Skin of body (tissue), 2 donors: ENCODE measurements around a stretch of chr1.

DNA sequence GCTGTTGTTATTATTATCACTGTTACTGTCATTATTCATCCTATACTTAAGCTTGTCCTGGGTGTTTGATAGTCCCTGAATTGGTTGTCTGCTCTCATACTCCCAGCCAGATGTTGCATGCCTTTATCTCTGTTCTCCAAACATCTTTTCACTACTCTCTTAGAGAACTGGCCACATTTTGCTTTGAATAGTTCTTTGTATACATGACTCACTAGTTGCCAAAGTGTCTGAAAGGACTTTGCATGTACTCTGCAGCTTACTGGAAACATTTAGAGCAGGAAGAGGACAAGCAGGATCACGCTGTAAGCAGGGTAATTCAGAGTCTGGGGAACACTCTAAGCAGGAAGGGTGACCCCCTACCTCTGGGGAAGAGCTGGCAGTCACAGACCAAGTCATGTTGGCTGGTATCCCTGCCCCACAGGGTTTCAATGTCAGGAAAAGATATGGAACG lies 2.2 kb upstream of the DOCK7 start:
- RAMPAGE, long total RNA = no peak

- RAMPAGE, long total RNA = no peak
Measured at GRCh38 chr1:63321062-63321346, 1.4 kb upstream of the FOXD3 start.

DNA sequence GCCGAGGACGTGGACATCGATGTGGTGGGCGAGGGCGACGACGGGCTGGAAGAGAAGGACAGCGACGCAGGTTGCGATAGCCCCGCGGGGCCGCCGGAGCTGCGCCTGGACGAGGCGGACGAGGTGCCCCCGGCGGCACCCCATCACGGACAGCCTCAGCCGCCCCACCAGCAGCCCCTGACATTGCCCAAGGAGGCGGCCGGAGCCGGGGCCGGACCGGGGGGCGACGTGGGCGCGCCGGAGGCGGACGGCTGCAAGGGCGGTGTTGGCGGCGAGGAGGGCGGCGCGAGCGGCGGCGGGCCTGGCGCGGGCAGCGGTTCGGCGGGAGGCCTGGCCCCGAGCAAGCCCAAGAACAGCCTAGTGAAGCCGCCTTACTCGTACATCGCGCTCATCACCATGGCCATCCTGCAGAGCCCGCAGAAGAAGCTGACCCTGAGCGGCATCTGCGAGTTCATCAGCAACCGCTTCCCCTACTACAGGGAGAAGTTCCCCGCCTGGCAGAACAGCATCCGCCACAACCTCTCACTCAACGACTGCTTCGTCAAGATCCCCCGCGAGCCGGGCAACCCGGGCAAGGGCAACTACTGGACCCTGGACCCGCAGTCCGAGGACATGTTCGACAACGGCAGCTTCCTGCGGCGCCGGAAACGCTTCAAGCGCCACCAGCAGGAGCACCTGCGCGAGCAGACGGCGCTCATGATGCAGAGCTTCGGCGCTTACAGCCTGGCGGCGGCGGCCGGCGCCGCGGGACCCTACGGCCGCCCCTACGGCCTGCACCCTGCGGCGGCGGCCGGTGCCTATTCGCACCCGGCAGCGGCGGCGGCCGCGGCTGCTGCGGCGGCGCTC lies 972 bp downstream of the FOXD3 start:
- RAMPAGE, long total RNA = no peak

DNA sequence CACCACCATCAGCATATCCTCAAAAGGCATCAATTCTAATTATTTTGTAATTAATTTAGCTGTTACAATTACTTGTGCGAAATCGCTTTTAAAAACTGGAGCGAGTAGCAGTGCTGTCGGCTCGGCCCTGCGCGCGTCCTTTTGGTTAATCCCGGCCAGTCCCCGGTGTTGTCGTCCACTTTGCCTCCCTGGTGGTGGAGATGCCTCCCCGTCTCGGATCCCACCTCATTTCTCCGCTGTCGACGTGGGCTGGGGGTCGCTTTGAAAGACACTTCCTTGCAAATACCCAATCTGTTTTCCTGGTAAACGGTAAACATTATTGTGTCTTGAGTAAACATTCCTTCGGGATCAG lies 3.7 kb downstream of the FOXD3 start:
- RAMPAGE, long total RNA = no peak

GRCh38 chr1:63661925-63662645 lies 68.9 kb downstream of the PGM1 start:
- RAMPAGE, long total RNA = no peak

GRCh38 chr1:63913723-63914542 lies 140.1 kb downstream of the ROR1 start:
- RAMPAGE, long total RNA = no peak

DNA sequence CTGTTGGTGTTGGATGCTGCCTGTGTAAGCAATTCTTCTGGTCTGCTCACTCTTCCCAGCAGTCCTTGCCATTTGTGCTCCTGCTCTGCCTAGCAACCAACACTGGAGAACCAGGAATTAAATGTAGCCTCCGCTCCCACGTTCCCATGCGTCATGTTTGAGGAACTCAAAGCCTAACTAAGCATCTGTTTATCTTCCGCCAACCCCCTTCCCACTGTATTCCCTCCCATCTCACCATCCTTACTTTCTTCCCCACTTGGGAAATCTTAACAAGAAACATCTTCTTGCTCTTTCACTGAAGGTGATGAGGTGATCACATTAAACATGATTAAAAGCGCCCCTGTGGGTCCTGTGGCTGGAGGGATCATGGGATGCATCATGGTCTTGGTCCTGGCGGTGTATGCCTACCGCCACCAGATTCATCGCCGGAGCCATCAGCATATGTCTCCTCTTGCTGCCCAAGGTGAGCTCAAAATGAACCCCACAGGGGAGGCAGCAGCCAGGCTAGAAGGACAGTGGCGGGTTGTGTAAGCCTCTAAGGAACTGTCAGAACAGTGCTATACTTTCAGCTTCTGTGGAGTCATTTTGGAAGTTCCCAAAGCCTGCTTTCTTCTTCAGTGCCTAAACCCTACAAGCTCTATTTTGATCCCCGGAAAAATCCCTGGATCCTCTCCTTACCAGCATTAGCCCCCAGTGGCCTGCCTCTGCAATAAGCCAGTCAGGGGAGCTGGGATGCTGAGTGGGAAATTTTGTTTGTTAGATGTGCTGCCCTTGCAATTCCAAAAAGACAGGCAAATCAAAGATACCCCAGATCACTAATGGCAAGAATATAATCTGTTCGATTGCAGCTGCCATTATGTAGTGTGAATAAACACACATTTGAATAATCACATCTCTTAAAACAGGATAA lies 65.3 kb upstream of the RAVER2 start:
- RAMPAGE, long total RNA = no peak

DNA sequence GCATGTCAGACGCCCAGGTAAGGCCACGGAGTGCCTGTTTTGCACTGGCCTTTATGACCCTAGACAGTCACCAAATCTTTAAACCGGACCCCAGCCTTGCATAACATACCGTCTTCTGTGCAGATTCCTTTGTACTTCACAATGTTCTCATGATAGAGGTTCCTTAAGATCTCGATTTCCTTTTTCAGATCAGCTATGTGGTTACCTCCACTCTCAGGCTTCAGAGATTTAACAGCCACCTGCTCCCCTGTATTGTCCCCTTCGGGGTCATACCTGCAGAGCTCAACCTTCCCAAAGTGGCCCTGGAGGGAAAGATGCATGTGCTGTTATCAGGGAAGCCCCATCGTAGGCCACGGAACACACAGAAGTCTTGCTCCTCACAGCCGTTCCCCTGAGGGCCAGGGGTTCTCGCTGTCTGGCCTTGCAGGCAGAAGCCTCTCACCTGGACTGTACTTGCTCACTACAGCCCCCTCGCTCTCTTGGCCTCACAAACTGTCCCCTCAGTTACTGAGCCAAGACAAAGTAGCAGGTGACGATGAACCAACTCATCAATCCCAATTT lies 94.7 kb downstream of the RAVER2 start:
- RAMPAGE, long total RNA = no peak

- RAMPAGE, long total RNA = no peak
Measured at GRCh38 chr1:64878824-64879281, 87.5 kb downstream of the JAK1 start.

GRCh38 chr1:64934249-64934666 lies 32.1 kb downstream of the JAK1 start:
- RAMPAGE, long total RNA = no peak

GRCh38 chr1:64963343-64964094 lies 2.8 kb downstream of the JAK1 start:
- RAMPAGE, long total RNA = no peak

DNA sequence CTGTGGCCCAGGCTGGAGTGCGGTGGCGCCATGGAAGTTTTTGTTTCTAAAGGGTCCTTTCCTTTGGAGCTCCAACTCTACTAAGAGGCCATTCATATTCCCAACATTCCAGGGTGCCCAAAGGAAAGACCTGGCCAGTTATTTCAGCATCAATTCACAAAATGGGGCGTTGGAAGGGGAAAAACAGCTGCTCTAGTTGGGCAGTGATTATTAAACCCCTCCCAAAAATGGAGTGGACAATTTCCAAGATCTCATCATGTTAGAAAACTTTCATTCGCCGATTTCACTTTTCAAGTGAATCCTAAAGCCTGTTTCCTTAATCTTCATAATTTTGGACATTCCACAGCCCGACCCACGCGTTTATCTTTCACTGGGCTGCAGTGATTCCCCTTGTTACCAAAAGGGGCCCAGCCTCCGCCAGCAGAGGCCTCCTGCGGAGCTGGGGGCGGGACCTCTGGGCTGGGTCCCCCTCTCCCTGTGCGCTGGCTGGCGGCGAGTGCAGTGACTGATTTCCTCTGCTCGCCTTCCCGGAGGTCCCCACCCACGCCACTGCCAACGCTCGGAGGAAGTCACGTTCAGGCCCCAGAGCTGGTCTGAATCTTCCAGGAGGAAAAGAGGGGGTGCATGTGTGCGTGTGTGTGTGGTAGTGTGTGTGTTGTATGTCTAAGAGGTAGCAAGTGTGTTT lies 34.7 kb upstream of the JAK1 start:
- RAMPAGE, long total RNA = no peak

GRCh38 chr1:65002093-65003010 lies 36.0 kb upstream of the JAK1 start:
- RAMPAGE, long total RNA = no peak

GRCh38 chr1:65141274-65141896 lies 6.6 kb upstream of the AK4 start:
- RAMPAGE, long total RNA = no peak

- RAMPAGE, long total RNA = no peak
Measured at GRCh38 chr1:65148509-65149853, 978 bp downstream of the AK4 start.

GRCh38 chr1:65164856-65165097 lies 16.8 kb downstream of the AK4 start:
- RAMPAGE, long total RNA = no peak

- RAMPAGE, long total RNA = no peak
Measured at GRCh38 chr1:65254744-65255831, 54.3 kb upstream of the DNAJC6 start.

DNA sequence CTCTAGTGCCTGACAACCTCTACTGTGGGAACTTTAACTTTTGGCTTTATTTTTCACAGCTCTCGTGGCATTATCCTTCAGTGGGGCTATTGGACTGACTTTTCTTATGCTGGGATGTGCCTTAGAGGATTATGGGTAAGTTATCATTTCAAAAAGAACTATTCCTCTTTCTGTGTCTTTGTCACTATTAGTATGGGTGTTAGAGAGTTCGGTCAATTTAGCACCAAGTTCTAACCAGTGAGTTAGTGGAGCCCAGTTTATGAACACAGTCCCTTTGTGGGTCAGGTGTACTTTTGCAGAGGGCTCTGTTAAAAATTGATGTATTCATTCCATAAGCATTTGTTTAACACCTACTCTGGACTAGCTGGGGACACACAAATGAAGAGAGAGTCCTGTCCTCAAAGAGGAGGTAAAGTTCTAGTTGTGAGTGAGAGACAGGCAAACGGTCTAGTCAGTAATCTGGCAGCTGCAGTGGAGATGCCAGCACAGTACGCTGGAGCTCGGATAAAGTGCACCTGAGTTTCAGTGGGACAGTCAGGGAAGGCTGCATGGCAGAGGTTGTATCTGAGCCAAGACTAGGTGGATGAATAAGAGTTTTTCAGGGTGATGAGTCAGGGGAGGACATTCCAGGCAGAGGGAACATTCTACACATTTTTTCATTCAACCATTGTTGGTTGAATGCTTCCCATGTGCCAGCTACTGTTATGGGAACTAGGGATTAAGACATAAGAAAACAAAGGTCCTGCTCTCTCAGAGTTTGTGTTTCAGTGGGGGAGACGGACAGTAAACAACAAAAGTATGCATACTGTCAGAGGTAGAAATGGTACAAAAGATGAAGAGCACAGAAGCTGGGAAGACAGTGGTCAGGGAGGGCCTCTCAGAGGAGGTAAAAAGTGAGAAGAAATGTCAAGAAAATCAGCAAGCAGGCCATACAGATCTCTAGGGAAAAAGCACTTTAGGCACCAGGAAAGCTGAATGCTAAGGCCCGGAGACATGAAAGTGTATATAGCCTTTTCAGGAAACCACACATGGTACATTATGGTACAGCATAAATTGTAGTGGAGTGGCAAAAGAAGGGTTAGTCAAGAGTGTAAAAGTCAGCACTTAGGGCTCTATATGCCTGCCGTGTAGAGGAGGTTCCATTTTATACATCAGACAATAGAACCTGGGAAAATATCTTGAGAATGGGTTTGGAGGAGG lies 5.2 kb downstream of the LEPR start:
- RAMPAGE, long total RNA = no peak

- RAMPAGE, long total RNA = no peak
Measured at GRCh38 chr1:65469857-65470406, 49.5 kb downstream of the LEPR start.

DNA sequence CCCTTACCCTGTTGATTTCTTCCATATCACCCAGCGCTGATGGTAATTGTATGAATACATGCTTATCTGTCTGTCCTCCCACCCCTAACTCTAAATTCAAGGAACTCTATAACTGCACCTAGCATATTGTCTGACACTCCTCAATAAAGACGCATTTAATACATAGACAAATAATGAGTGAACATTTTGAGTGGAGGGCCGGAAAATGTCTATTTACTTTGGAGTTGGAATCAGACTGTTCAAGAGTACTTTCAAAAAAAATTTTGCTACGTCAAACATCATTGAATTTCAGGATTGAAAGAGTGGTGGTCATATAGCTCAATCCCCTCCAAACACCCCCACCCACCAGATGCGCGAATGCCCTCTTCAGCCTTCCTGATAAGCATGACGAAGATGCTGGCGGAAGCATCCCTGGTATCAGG lies 104.3 kb downstream of the LEPR start:
- RAMPAGE, long total RNA = no peak